ENCODE results near the genes ABTB1 and EEFSEC.

DNA sequence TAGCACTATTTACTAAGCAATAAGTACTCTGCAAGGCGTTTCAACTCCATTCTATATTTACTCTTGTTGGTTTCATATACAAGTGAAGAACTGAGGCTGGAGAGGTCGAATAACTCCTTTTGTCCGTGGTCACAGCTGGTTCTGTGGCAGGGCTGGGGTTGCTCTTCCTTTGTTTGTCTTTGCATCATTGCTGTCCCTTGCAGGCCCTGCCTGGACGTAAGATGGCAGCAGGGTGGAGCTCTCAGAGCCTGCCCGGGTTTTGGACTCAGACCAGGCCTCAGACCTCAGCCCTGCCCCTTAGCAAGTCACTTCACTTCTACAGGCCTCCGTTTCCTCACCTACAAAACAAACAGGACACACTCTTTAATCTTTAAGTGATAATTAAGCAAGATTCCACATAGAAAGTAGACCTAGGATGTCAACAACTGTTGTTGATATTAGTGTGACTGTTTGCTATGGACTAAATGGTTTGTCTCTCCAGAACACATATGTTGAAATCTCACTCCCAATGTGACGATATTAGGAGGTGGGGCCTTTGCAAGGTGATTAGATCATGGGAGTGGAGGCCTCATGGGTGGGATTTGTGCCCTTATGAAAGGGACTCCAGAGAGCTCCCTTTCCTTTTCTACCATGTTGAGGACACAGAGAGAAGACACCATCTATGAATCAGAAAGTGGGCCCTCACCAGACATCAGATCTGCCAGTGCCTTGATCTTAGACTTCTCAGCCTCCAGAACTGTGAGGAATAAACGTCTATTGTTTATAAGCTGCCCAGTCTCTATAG, 65.5 kb upstream of the PLXNA1 start:
- RAMPAGE, total RNA: no peak

GRCh38 chr3:126930902-126931260, 52.0 kb upstream of the PLXNA1 start:
- RAMPAGE, total RNA: no peak

GRCh38 chr3:127456158-127456937, 134.2 kb downstream of the TPRA1 start:
- RAMPAGE, total RNA: no peak

GRCh38 chr3:127579461-127580641, 10.7 kb downstream of the TPRA1 start:
- RAMPAGE, total RNA: no peak

DNA sequence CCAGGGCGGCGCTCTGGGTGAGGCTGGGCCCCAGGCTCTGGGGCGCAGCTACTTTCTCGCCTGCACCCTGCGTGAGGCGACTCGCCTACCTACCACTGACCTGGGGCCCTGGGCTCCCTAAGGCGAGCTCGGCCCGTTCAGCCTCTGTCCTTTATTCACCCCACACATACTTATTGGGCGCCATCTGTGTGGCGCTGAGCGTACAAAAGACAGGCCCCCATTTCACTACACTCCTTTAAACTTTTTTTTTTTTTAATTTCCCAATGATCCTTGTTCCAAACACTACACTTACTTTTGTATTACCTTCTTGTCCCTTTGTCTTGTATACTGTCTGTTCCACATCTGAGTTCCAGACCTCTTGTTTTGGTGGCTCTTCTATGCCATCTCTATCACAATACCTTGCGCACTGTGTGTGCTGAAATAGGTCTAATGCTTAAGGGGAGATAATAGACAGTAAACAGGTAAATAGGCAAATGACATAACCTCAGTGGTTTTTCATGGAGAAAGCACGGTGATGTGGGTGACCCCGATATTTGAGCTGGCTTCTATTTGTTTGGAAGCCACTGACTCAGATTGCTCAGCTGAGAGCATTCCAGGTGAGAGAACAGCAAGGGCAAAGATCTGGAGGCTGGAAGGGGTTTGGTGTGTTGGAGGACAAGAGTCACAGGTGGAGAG, 479 bp downstream of the MCM2 start:
- RAMPAGE, total RNA: no peak

- RAMPAGE, total RNA: no peak
These were observed 674 bp downstream of the PODXL2 start for GRCh38 chr3:127629487-127630231.

- RAMPAGE, total RNA: no peak
These were observed at the start of gene ABTB1 for GRCh38 chr3:127672641-127673695. Gene ABTB1, plus strand, starts transcription at chr3:127672952.

GRCh38 chr3:127676721-127677455, 4.1 kb downstream of the ABTB1 start:
- RAMPAGE, total RNA: no peak

DNA sequence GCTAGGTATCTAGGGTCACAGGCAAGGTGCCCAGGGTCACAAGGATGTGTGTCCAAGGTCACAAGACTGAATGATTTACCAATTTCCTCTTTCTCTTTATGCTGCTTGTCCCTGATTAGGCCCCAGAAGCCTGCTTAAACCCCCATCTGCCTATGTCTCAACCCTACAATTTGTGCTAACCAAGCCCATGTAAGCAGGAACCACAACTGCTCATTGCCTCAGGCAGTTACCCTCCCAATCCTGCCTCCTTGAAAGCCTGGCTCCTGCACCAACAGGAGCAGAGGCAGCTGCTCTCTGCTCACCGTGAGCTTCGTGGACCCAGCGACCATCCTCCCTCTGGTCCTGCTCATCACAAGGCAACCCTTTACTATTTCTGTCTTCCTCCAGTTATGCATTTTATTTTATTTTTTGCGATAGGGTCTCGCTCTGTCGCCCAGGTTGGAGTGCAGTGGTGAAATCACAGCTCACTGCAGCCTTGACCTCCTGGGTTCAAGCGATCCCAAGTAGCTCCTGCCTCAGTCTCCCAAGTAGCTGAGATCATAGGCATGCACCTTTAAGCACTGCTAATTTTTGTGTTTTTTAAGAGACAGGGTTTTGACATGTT, 51.3 kb downstream of the MGLL start:
- RAMPAGE, total RNA: no peak

GRCh38 chr3:127813090-127813897, 9.0 kb downstream of the MGLL start:
- RAMPAGE, total RNA: no peak

DNA sequence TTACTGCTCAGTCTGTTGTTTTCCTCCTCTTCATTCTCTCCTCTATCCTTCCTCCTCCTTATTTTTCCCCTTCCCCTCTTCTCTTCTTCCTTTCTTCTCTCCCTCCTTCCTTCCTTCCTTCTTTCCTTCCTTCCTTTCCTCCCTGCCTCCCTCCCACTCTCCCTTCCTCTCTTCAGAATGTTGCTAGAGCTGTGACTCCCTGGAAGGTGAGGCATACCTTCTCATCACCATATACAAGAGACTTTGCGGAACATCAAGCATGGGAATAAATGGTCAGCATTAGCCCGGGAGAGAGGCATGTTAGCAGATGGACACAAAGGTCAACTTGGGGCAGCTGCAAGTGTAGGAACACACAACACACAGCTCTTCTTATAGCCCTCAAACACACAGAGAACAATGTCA, 8.4 kb downstream of the MGLL start:
- RAMPAGE, total RNA: no peak

- RAMPAGE, total RNA: no peak
These were observed 6.1 kb downstream of the MGLL start for GRCh38 chr3:127816088-127816674.

- RAMPAGE, total RNA: no peak
These were observed 32.1 kb downstream of the SEC61A1 start for GRCh38 chr3:128084100-128084896.

DNA sequence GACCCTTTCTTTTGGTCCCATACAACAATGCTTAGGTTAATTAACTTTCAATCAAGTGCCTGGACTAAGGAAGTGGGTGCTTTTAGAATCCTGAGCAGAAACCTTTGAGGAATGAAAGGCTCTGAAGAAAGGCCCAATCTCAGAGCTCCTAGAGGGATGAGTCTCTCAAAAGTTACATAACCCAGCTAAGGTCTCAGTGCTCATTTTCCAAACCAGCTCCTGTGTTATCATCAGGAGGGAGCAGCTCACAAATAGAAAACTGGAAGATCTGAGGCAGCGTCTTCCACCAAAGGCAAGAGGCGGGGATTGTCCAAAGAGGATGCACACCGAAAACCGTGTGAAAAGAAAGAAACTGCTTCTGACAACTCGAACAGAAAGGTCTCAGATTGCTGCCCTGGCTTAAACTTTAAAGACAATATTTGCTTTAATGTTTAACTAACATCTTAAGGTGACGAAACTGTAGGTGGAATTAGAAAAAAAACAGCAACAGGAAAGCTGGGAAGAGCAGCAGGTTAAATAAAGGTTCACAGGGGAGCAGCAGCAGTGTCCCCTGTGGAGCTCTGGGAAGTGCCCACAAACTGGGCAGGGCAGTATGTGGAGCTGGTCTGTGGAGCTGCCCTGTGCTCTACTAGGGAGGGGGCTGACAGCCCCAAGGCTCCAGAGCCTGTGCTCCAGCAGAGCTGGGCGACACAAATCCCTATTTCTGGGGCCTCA, 25.5 kb downstream of the RUVBL1 start:
- RAMPAGE, total RNA: no peak

- RAMPAGE, total RNA: no peak
These were observed 8.0 kb upstream of the EEFSEC start for GRCh38 chr3:128145230-128145787.

GRCh38 chr3:128151507-128152167, 1.6 kb upstream of the EEFSEC start:
- RAMPAGE, total RNA: no peak

DNA sequence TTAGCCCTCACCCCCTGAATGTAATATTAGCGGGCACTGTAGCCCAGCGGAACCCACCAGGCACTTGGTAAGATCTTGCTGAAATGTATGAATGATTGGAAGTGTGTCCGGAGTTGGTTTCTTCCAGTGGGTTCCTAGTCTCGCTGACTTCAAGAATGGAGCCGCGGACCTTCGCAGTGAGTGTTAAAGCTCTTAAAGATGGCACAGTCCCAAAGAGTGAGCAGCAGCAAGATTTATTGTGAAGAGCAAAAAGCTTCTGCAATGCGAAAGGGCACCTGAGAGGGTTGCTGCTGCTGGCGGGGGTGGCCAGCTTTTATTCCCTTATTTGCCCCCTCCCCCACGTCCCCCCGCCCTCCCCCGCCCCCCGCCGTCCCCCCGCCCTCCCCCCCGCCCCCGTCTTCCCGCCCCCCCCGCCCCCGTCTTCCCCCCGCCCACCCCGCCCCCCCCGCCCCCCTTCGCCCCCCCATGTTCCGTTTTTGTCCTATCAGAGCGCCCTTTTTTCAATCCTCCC, 671 bp upstream of the EEFSEC start:
- RAMPAGE, total RNA: no peak

DNA sequence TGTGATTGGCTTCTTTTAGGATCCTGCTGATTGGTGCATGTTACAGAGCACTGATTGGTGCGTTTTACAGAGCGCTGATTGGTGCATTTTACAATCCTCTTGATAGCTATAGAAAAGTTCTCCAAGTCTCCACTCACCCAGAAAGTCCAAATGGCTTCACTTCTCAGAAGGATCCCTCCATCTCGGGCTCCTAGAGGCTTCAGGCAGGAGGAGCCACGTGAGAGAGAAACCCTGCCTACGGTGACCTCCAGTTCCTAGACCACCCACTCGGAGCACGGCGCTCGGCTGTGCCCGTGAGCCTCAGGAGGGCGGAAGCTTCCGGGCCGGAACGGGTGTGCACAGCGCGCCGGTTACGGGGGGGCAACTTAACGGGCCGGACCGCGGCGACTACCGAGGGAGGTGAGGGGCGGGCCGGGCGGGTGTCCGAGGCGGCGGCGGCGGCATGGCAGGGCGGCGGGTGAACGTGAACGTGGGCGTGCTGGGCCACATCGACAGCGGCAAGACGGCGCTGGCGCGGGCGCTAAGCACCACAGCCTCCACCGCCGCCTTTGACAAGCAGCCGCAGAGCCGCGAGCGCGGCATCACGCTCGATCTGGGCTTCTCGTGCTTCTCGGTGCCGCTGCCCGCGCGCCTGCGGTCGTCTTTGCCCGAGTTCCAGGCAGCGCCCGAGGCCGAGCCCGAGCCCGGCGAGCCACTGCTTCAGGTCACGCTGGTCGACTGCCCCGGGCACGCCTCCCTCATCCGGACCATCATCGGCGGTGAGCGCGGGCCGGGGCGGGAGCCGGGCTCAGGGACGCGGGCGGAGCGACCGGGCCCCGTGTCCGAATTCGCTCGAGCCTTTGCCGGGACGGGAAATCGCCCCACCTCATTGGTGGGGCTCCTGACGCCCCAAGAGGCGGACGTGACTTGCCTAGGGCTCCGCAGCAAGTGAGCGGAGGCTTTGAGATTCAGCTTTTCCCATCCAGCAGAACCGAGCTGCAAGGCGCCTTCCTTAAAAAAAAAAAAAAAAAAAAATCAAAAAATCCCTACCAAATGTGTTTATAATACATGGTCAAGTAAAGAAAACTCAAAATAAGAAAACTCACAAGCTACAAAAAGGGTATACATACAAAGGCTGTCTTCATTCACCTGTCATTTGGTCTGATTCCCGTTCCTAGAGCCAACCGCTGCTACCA, at the start of gene EEFSEC:
Gene EEFSEC, plus strand, starts transcription at position 416 of the 1,175 bp plus-strand sequence.
- RAMPAGE, total RNA: start-site peak on the plus strand centred at position 423 of the sequence, 18 bp wide, 24 and 23 reads in 2 replicates

- RAMPAGE, total RNA: no peak
These were observed 54.7 kb downstream of the EEFSEC start for GRCh38 chr3:128207962-128208432.

GRCh38 chr3:128426198-128427138, 40.2 kb downstream of the DNAJB8 start:
- RAMPAGE, total RNA: no peak

Measured in foreskin keratinocyte (primary cell).